ENCODE data around the gene DNAJC13.

- PRO-cap = no peak
- RAMPAGE, long total RNA, 2 experiments = no peak in any of the 2 experiments
Measured at GRCh38 chr3:129385332-129386398, 42.8 kb downstream of the EFCAB12 start.

DNA sequence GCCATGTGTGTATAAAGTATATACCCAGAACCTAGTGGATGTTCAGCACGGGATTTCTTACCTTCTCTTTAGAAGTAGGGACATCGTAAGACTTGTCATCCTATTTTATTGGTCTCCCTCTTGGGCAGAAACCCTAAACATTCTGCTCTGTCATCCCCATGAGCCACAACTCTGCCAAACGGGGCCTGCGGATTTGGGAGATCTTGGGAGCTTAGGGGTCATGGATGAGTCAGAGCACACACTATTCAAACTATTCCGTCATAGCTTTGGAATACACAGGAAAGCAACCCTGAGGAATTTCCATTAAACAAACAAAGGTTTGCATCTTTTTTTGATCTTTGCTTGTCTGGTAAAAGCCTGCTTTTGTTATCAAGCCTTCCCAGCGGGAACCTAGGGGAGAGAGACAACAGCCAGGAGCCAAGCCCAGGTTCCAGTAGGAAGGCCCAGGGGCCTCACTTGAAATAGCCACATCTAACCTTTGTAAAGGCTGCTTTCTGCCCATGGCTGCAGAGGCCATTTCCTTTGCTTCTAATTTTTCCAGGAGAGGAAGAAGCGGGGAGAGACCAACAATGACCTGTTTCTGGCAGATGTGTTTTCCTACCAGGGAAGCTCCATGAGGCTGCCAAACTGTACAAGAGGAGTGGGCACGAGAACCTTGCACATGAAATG, 39.6 kb downstream of the EFCAB12 start:
- PRO-cap = no peak
- RAMPAGE, long total RNA, 2 experiments = no peak in any of the 2 experiments

- PRO-cap = no peak
- RAMPAGE, long total RNA, 2 experiments = no peak in any of the 2 experiments
Measured at GRCh38 chr3:129397885-129398883, 30.3 kb downstream of the EFCAB12 start.

DNA sequence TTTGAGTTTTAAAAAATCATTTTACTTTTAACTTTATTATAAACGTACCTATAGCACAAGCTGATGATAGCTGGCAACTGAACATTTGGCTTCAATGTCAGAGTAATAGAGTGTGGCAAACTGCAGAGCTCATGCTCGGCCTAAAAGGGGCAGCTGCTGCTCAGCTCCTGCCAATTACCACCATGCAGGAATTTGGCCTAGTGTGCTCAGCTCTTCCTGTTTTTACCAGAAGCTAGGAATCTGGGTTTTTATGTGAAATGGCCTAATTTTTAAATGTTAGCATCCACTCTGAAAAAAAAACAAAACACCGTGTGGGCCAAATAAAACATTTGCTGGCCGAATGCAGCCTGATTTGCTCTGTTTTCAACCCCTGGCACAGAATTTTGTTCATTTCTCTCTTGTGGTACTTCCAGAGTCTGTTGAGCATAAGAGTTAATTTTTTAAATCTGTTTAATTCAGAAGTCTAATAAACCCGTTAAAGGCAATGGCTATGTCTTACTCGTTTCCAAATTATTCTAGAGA, 1.8 kb downstream of the IFT122 start:
- PRO-cap = no peak
- RAMPAGE, long total RNA, 2 experiments = no peak in any of the 2 experiments

DNA sequence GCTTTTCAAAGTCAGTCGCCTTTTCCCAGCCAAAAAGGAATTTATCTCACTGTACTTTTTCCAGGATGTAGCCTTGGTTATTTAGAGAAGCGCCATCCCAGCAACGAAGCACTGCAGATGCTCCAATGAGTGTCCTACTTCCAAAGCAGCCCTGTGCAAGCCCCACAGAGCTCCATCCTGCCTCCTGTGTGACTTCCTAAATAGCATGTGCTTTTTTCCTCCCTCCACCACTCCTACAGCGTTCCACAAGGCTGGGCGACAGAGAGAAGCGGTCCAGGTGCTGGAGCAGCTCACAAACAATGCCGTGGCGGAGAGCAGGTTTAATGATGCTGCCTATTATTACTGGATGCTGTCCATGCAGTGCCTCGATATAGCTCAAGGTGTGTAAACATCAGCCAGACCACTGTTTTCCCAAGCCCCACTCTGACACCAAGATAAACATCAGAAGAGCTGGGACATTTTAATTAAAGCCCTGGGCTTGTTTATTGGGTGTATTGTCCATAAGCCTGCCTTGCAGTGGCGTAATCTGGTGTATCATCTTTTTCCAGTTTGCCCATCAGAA, 22.2 kb upstream of the RHO start:
- PRO-cap = no peak
- RAMPAGE, long total RNA, 2 experiments = no peak in any of the 2 experiments

- PRO-cap = no peak
- RAMPAGE, long total RNA, 2 experiments = no peak in any of the 2 experiments
Measured at GRCh38 chr3:129570728-129571433, 27.9 kb downstream of the H1-8 start.

- PRO-cap = no peak
- RAMPAGE, long total RNA, 2 experiments = no peak in any of the 2 experiments
Measured at GRCh38 chr3:129587003-129587560, 19.4 kb downstream of the PLXND1 start.

GRCh38 chr3:129615499-129616116, 9.1 kb upstream of the PLXND1 start:
- PRO-cap = unidirectional peak, plus-strand start at chr3:129615868
- RAMPAGE, long total RNA, 2 experiments = no peak in any of the 2 experiments

DNA sequence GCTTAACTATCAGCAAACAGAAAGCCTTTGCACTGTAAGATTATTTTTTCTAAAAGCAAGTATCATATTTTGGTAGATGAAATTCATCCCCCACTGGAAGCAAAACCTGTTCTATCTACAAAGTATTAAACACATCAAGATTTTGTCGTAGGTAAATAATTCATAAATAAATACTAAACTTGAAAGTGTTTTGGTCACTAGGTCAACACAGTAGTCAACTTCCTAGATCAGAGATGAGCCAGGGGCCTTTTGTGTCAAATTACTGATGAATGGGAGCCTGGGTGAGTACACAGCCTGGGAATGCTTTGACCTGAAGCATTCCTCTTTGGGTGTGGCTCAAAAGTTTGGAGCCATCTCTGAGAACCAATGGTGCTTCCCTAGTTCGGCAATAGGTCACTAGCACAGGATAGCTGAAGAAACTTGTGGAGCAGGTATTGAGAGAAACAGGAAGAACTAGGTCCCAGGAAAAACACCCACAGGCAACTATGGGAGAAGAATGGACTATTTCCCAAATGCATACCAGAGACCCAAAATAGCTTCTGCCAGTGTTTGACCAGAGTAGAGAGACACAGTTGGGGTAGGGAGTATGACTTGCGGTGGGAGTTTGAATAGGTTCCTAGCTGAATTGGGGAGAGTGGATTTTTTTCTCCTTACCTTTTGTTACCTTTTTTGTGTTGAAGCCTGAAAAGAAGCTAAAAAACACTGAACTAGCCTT, 56.6 kb upstream of the PLXND1 start:
- PRO-cap = no peak
- RAMPAGE, long total RNA, 2 experiments = no peak in any of the 2 experiments

GRCh38 chr3:129747585-129748233, 141.2 kb upstream of the PLXND1 start:
- PRO-cap = no peak
- RAMPAGE, long total RNA, 2 experiments = no peak in any of the 2 experiments

GRCh38 chr3:129757061-129757850, 136.3 kb downstream of the TMCC1 start:
- PRO-cap = no peak
- RAMPAGE, long total RNA, 2 experiments = no peak in any of the 2 experiments

DNA sequence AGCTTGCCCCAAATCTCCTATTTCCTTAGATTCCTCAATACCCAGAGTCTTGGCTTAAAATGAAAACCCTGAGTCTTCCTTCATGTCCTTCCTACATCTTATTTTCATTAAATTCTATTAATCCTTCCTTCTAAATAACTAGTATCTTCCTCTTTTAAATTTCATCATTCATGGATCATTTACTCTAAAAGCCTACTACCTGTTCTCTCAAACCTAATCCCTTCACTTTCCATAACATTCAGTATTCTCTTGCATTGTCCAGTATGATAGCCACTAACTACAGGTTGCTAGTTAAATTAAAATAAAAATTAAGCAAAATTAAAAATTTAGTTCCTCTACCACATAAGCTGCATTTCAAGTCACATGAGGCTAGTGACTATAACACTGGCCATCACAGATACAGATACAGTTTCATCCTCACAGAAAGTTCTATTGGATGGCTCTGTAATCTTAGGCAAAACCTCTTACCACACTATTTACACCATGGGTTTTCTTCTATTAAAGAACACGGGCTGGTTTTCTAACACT, 112.8 kb downstream of the TMCC1 start:
- PRO-cap = no peak
- RAMPAGE, long total RNA, 2 experiments = no peak in any of the 2 experiments

- PRO-cap = no peak
- RAMPAGE, long total RNA, 2 experiments = no peak in any of the 2 experiments
Measured at GRCh38 chr3:129794094-129794790, 99.3 kb downstream of the TMCC1 start.

GRCh38 chr3:129822661-129822990, 70.9 kb downstream of the TMCC1 start:
- PRO-cap = no peak
- RAMPAGE, long total RNA, 2 experiments = no peak in any of the 2 experiments

- PRO-cap = no peak
- RAMPAGE, long total RNA, 2 experiments = no peak in any of the 2 experiments
Measured at GRCh38 chr3:130094743-130094958, 13.0 kb downstream of the ALG1L2 start.

DNA sequence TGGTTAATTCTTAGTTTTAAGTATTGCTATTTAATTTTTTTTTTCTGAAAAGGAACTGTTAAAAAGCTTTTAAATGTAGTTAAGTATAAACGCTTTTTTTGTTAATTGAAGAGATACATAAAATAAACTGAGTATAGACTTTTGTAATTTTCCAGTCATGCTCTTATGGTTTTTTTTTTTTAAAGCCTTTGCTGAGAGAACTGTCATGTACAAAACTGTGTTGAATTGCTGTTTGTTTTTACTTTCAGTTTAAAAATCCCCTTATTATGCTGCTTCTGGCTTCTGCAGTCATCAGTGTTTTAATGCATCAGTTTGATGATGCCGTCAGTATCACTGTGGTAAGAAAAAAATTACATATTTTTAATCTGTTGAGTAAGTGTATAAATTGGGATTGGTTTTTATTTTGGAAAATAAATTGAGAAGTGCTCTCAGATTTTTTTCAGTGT, 40.5 kb downstream of the ATP2C1 start:
- PRO-cap = no peak
- RAMPAGE, long total RNA, 2 experiments = no peak in any of the 2 experiments

DNA sequence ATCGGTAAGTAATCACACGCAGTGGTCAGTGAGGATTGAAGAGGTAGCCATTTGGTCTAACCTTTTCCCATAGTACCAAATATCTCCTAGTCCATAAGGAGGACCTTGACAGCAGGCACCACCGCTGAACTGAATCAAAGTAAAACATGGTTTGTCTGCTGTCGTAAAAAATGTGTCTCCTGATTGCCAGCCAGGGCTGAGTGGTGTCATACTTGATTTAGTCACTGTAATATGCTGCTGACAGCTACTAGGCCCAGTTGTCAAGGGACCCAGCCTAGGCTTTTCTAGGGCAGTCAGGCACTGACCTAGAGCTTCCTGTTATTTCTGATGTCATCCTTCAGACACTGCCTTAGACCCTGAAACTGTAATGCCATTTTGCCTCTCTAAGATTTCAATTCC, 2.6 kb upstream of the MRPL3 start:
- PRO-cap = no peak
- RAMPAGE, long total RNA, 2 experiments = no peak in any of the 2 experiments

GRCh38 chr3:131526758-131527511, 24.2 kb upstream of the MRPL3 start:
- PRO-cap = no peak
- RAMPAGE, long total RNA, 2 experiments = no peak in any of the 2 experiments

GRCh38 chr3:132416825-132417817, at the start of gene DNAJC13:
TSS of gene DNAJC13 (plus strand) at chr3:132417502.
- PRO-cap = bidirectional peak, plus-strand start at chr3:132417517, minus-strand start at chr3:132417351
- RAMPAGE, long total RNA, 2 experiments = start-site peak on the plus strand in 1 of 2 experiments, at chr3:132417516-132417702 at its widest, 22 to 256 reads per replicate

GRCh38 chr3:132718612-132719351, 3.4 kb downstream of the NPHP3 start:
- PRO-cap = no peak
- RAMPAGE, long total RNA, 2 experiments = no peak in any of the 2 experiments

Data from breast epithelium (tissue), 2 donors.